Skeletal muscle satellite cell (primary cell): ENCODE measurements around a stretch of chr3.

DNA sequence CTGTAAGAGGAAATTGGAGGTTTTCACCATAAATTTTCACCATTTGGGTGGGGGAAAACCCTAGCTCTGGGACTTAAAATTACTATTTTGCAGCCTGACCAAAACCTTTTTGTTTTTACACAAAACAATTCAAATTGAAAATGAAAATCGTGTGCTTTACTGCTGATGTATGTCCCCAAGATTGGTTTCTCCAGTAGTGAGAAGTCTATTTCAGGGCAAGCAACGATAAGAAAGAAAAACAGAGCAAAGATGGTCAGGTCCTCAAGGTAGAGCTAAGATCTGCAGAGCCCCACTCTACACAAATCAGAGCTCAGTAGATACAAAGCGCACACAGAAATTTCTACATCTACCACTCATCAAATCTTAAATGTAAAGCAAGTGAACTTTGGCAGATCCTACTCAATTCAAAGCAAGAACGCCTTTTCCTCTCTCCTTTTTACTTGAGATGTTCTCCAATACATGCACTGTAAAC lies 282.4 kb downstream of the FOXP1 start:
- CAGE, long polyA plus RNA, result no peak

- CAGE, long polyA plus RNA, result no peak
These were observed 237.1 kb downstream of the FOXP1 start for GRCh38 chr3:71346548-71346770.

DNA sequence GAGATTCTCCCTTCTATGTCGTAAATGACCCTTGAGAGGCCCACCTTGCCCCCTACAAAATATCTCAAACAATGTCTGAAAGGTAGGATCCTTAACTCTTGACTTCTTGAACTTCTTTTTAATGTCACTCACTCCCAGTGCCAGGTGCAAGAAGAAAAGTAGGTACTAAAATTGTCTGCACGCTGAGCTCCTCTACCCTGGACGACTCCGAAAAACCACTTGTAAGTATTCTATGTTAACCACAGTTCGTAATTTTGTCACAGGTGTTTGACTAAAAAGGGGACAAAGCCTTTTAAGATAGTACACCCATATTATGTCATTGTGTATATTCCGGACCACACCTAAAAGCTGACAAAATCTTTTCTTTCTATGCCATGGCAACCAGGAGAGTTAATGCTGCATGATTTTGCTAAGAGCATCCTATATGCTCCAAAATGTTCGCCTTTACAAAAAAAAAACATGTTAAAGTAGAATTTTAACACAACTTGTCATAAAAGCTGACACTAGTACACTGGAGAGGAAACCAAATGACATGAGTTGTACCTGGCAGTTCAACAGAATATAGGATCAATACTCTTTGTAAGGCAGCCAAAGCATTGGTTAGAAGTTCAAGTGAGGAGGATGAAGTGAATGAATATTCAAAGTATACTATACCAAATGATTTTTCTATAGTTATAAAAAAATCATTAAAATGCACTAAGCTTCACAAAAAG lies 210.5 kb downstream of the FOXP1 start:
- CAGE, long polyA plus RNA, result no peak

DNA sequence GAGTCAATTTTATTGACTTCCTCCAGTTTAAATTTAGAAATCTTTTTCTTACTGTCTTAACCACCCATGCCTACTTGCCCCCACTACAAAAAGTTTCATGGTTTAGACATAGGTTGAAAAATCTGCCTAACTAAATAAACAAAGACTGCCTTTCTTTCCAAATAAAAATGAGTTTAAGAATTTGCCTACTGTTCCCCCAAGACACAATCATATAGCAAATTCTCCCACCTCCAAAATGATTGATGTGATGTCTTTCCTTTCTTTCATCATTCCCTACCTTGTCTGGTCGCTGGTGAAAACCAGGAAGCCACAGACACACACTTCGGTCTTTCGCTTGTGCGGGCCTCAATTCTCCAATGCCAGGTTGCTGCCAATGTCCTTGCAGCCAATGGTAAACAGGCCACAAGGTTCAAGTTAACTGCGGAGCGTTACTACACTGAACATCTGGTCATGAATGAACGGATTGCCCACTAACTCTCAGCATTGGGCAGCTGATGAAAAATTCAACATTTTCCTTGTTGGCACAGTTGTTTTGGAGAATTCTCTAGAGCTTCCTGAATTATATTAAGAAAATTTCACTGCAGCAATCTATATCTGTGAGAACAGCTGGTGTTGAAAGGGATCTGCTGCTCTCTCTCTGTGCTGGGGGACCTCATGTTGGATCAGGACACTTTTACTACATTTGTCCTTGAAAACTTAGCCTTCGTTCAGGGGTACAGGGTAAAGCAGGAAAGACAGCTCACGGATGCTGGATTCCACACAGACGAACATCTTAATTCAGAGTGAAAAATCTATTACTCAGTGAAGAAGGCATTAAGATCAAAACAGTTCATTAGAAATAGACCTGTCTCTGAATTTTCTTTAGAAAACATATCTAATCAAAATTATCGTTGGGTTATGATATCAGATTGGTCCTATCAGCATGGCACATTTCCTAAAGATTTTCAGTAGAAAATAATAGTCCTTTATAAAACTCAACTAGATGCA lies 192.0 kb downstream of the FOXP1 start:
- CAGE, long polyA plus RNA, result no peak

DNA sequence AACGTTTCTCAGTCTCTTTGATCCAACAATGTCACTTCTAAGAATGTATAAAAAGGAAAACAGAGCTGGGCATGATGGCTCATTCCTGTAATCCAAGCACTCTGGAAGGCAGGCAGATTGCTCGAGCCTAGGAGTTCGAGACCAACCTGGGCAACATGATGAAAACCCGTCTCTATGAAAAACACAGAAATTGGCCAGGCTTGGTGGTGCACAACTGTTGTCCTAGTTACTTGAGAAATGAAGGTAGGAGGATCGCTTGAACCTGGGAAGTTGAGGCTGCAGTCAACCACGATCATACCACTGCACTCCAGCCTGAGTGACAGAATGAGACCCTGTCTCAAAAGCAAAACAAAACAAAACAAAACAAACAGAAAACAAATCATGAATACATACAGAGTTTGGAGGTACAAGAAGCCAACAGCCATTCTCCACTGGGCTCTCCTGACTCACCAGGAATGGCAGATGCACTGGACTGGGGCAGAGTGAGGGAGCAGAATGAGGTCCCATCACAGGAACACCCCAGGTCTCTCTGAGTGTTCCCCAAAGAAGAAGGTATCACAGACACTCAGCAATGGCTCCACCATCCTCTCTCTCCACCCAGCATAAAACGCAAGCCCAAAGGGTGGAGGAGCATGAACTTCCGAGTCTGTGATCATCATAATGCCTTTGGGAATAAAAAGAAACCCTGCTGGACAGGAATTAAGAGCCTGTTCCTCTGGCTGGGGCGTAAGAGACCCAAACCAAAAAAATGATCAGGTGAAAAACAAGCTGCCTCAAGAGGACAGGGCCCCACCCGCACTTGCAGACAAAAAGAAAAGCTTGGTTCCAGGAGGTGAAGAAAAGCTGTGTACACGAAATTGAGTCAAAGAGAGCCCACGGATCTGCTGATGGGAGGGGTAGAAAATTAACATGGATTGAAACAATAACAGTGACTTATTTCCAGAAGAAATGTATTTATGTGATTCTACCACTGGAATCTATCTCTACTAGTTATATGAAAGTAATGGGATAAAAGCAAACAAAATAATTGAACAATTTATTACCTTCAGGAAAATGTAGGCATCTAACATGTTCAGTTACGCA lies 146.1 kb downstream of the FOXP1 start:
- CAGE, long polyA plus RNA, result no peak

- CAGE, long polyA plus RNA, result no peak
These were observed 139.4 kb downstream of the FOXP1 start for GRCh38 chr3:71443826-71444791.

- CAGE, long polyA plus RNA, result no peak
These were observed 96.6 kb downstream of the FOXP1 start for GRCh38 chr3:71486773-71487458.

- CAGE, long polyA plus RNA, result no peak
These were observed 4.1 kb downstream of the FOXP1 start for GRCh38 chr3:71579470-71579794.

DNA sequence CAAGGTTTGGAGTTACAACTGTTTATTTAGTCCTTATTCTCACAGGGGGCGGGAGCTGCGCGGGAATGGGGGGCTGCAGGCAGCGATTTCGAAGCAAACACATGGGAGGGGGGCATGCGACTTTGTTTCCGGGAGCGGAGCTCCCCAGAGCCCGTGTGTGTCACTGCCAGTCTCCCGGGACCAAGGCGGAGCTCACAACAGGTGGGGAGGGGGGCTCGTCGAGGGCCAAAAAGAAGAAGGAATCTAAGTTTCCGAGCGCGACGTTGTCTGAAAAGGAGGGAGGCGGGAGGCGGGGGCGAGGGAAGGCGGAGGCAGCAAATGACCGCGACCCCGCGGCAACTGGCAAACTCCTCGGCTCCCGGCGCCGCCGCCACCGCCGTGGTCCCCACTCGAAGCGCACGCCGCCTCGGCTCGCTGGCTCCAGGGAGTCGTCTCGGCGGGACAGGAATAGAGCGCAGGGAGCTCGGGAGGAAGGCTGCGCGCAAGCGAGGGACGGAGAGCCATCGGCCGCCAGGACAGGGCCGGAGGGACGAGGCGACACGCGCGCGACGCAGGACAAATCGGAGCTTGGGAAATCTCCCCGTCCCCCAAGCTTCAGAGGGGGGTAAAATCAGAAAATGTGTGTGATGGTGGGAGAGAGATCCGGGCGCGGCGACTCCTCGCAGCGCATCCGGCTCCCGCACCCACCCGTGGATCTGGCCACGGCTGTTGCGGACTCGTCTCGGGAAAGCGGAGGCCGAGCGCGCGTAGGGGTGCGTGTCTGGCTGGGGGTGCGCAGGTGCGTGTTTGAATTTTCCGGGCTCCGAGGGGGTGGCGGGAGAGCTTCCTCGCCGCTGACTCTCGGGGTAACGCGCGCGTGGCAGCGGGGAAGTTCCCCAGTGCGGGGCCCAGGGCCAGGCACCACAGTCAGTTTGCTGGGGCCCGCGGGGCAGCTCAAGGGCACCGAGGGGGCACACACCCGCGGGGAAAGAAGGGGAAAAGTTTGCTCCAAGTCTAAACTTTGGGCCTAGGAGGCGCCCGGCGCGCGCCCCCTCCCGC lies 1.2 kb downstream of the FOXP1 start:
- CAGE, long polyA plus RNA, result no peak

- CAGE, long polyA plus RNA, result no peak
These were observed 5.1 kb downstream of the PROK2 start for GRCh38 chr3:71779696-71780383.

DNA sequence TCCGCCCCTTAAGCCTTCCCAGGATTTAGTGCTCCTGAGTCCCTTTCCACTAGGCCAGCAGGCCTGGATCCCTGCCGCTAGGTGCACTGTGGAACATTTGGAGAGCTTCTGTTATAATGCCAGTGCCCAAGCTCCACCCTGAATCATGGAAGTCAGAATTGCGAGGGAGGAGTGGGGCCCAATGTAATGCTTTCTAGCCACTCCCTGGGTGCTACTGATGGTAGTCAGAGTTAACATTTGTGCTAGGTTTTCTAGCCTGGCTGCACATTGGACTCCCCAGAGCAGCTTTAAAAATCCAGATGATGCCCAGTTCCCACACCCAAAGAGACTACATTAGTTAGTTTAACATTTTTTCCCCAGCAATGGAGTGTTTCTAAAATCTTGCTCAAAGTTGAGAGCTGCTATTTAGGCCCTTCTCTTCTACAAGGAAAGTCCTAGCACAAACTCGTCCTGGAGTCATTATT lies 366.6 kb upstream of the PROK2 start:
- CAGE, long polyA plus RNA, result no peak

DNA sequence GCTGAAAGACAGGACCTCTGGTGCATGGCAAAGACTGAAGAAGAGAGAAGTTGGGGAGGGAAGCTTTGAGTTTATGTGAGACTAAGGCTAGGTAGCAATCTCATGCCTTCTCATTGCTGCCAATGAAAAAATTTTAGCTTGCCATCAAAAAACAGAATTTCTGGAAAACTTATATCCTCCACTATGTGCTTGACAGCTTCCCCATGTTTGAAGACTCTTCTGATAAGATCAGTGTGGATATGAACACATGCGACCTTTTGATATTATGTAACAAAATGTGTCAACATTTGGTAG lies 380.8 kb upstream of the PROK2 start:
- CAGE, long polyA plus RNA, result no peak

DNA sequence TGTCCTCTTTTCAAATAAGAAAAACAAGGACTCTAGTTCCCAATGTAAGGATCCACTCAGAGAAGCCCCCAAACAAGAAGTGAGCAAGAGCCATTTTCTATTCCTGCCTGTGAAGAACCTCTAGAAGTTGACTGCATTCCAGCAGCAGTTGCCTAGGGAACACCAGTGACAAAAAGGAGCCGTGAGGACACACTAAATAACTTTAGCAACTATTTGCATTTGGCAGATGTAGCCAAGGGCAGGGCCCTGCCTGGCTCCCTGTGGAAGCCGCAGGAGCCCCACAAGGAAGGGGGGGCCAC lies 470.2 kb upstream of the PROK2 start:
- CAGE, long polyA plus RNA, result no peak

- CAGE, long polyA plus RNA, result no peak
These were observed 529.8 kb downstream of the SHQ1 start for GRCh38 chr3:72318341-72318960.

GRCh38 chr3:72492533-72492916 lies 355.7 kb downstream of the SHQ1 start:
- CAGE, long polyA plus RNA, result no peak

- CAGE, long polyA plus RNA, result no peak
These were observed 94.5 kb downstream of the SHQ1 start for GRCh38 chr3:72753780-72754102.

- CAGE, long polyA plus RNA, result no peak
These were observed 786 bp downstream of the SHQ1 start for GRCh38 chr3:72847340-72847978.

- CAGE, long polyA plus RNA, result no peak
These were observed 477 bp upstream of the GXYLT2 start for GRCh38 chr3:72887332-72887805.

- CAGE, long polyA plus RNA, result no peak
These were observed 31.1 kb upstream of the PPP4R2 start for GRCh38 chr3:72965509-72965854.

- CAGE, long polyA plus RNA, result no peak
These were observed 6.9 kb downstream of the EBLN2 start for GRCh38 chr3:73068228-73068896.